ENCODE results near the gene CAPZA3.

DNA sequence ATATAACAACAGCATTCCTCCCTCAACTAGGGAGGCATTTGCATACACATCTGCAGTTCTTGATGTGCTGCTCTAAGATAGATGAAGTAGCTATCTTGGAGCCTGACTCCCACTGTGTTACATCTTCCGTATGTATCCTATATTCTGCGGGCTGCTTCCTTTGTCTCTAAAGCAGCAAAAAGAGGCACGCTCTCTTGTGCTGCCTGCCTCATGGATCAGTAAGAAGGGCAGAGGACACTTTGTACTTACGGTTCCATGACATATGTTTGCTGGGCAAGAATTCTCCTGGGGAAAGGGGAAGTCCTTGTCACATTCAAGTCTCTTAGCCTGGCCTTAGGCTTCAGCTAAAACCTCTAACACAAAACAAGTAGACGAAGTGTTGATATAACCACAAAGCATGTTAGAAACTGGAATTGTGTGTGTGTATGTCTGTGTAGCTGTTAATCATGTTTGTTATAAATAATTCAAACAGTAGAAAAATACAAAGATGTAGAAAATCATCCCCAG is 2.5 kb upstream of the RERG start:
- PRO-cap = no peak

GRCh38 chr12:15527065-15527870 is 205.0 kb downstream of the PTPRO start:
- PRO-cap = no peak

GRCh38 chr12:15629006-15629847 is 160.0 kb downstream of the EPS8 start:
- PRO-cap = unidirectional peak, minus-strand start at chr12:15629303

DNA sequence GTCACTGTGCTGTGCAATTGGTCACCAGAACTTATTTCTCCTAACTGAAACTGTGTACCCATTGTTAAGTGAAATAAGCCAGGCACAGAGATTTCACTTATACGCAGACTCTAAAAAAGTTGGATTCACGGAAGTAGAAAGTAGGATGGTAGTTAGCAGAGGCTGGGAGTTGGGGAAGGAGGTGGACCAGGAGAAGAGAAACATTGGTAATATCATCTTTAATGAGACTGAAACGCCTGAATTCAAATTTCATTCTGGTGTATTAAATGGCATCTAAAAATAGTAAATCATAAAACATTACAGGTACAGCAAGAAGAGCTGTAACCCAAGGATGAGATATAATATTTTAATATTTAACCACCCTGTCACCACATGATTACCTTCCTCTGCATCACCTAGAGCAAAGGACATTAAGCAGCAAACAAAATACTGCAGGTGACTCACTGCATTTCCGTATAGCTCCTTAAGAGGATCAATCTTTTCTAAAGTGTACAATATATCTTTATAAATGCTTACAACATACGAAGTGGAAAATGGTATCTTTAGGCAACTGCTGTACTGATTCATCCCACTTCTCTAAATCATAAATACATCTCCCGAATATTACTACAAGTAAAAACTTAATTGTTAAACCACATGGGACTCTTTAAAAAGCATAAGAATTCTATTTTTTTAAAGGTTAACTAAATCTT is 99.3 kb downstream of the EPS8 start:
- PRO-cap = no peak

DNA sequence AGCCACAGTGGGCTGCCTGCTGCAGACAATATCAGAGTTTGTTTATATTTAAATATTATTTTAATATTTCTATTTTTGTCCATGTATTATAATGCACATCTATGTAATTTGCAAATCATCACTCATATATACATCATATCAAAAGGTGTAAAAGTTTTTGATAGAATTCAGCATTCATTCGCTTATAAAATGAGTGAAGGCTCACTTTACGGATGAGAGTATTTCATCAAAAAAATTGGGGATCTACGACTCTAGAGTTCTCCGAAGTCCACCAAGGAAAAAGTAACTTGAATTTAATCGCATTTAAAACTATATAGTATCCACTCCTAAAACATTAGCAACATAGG is 790 bp upstream of the STRAP start:
- PRO-cap = no peak

GRCh38 chr12:15883044-15883875 is 1.1 kb downstream of the STRAP start:
- PRO-cap = no peak

GRCh38 chr12:15956176-15956911 is 45.2 kb downstream of the DERA start:
- PRO-cap = no peak

- PRO-cap = no peak
Measured at GRCh38 chr12:15992735-15993057, 81.6 kb downstream of the DERA start.

GRCh38 chr12:15995079-15996221 is 84.3 kb downstream of the DERA start:
- PRO-cap = no peak

DNA sequence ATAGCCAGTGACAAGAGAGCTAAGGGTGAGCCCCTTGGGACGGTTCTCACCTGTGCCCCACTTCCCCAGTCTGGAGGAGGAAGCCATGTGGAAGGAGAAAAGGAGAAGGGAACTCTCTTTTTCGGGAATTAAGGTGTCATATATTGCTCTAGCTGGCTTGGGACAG is 742 bp downstream of the MGST1 start:
- PRO-cap = no peak

- PRO-cap = unidirectional peak, minus-strand start at chr12:16606523
Measured at GRCh38 chr12:16606210-16607306, 596 bp upstream of the LMO3 start.

GRCh38 chr12:18737853-18738418 is at the start of gene CAPZA3:
Gene CAPZA3 (plus strand): TSS chr12:18738119.
- PRO-cap = no peak

DNA sequence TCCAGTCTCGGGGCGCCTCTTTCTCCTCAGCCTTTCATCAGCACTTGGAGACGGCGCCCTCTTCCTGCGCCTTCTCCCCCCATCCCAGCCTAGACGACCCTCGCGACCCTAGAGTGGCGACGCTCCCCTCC is 643 bp downstream of the PLEKHA5 start:
- PRO-cap = no peak

GRCh38 chr12:19353750-19354151 is 85.5 kb upstream of the AEBP2 start:
- PRO-cap = no peak

GRCh38 chr12:19849999-19851032 is 411.0 kb downstream of the AEBP2 start:
- PRO-cap = no peak

DNA sequence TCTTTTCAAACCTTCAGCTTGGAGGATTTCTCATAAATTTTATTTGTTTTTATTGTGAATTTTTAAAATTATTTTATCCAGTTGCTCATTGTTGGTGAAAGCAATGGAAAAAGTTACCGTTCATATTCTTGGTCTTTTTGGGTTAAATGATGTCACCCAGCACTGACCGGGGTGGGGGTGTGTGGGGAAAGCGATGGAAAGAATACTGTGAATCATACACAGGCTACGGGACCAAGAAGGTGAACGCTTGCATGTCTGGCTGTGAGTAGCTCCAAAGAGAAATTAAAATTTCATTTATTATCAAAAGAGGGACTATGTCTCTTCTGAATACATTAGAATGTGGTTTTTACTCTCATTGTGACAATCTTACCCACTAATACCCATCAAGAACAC is 430.1 kb downstream of the AEBP2 start:
- PRO-cap = no peak

DNA sequence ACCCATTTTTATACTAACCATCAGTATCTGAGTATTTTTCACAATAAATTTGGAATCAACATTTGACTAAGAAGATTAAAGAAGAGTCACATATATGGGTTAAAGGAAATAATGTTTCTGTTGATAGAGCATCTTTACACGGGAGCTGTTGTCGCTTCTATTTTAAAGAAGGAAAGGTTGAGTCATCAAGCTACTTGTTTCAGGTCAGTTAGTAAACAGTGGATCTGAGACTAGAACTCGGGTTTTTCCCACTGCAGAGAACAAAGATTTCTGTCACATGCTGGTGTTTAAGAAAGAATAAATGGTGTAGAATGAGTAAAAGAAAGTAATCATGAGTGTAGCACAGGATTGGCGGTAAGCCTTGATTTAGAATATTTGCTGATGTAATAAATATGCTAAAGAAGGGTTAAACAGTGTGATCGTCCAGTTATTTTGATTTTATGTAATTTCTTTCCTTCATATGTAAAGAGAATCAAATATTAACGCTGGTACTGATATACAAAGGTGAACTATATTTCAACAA is 455.5 kb downstream of the AEBP2 start:
- PRO-cap = no peak

GRCh38 chr12:19915258-19915956 is 452.9 kb upstream of the PDE3A start:
- PRO-cap = no peak

DNA sequence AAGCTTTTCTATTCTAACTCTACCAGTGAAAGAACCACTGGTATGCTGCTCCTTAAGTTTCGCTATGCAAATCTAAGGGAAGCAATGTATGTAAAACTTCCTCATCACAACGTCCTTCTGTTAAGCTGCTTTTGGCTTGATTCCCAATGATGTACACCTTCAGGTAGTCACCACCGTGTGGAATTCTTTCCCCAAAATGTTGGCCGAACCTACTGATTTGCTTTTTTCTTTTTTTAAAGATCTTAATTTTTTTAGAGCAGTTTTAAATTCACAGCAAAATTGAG is 84.4 kb upstream of the PDE3A start:
- PRO-cap = no peak

DNA sequence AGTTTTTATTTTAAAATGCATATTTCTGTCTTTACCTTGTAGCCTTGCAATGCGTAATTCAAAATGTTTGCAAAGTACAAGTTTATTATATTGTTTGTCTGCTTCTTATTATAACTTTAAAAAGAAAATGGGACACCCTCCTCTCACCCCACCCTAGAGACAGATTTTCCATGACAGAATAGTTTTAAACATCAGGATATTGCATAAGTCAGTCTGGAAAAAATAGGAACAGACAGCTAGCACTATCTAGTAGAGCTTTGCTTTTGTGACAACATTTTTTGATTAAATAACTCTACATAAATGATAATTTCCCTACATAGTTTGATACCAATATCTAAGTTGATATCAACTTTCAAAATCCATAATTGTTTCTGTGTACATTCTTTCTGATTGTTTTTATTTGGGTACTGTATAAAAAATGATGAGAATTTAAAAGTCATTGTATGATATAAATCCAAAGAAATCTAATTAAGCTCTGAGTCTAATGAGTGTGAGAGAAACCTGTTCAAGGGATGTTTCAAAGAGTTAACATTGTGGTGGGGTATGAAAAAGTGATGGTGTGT is 71.4 kb downstream of the PDE3A start:
- PRO-cap = unidirectional peak, plus-strand start at position 211 of the sequence

All from parotid gland (tissue), 1 donor.